Left common carotid artery plus branches (tissue), 1 donor: ENCODE measurements around a stretch of chr18.

GRCh38 chr18:79899383-79899904 lies 52.0 kb downstream of the SLC66A2 start:
- PRO-cap: no peak

DNA sequence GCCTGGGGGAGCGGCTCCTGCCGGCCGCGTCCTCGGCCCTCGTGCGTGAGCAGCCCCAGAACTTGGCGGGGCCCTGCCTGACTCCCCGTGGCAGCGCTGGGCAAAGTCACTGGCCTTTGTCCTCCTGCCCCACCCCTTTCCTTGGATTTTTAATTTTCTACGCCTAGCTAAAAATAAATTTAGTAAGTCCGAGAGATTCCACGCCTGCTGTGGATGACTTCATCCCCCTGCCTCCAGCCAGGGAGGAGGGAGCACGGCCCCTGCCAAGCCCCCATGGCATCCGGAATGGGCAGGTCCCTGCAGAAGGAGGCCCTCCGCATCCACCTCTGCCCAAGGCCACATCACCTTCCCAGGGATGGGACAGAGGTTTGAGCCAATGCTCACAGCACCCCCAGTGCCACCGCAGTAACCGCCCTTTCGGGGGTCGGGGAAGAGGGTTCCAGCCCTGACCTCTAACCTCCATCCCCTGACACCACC lies 51.5 kb downstream of the SLC66A2 start:
- PRO-cap: no peak

GRCh38 chr18:79903524-79904222 lies 47.8 kb downstream of the SLC66A2 start:
- PRO-cap: no peak

DNA sequence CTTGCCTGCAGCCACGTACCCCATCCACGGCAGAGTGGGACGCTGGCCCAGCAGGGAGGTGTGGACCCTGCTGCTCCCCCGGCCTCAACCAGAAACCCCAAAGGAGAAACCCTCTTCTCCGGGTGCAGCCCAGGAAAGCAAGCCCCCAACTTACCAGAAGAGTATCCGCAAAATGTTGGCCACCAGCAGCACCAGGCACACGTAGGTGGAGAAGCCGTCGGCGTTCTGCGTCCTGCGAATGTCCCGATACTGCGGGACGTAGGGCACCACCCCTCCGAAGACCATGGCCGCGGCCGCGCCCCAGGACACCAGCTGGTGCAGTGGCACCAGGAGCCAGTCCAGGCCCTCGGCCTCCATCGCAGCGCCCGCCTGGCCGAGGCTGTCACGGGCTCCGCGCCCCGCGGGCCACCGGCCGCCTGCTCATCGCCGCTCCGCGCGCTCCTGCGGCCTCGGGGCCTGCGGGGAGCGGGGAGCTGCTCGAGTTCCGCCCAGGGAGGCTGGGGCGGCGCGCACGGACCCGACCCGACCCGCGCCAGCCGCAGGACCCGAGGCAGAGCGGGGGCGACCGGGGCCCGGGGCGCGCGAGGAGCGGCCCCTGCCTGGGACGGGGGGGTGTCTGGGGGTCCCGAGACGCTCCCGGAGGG lies 761 bp downstream of the SLC66A2 start:
- PRO-cap: no peak

DNA sequence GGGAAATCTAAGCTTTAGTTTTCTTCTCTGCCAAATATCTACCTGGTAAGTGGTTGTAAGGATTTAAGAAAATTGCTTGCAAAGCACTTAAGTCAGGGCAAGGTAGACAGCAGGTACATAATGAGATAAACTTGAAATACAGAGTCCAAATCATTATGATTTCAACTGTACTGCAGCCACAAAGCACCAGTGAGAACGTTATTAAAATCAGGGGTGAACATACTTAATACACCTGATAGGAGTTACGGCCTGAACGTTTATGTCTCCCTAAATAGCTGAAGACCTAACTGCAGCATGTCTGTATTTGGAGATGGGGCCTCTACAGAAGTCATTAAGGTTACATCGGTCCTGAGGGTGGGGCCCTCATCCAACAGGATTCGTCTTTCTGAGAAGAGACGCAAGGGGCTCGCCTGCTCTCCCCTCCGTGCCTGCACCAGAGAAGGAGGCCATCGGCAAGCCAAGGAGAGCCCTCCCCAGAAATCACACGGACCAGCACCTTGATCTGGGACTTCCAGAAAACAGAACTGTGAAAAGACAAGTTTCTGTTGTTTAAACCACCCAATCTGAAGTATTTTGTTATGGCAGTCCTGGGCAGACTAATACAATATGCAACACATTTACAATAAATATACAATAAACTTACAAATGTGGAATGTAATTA lies 5.9 kb downstream of the HSBP1L1 start:
- PRO-cap: no peak

DNA sequence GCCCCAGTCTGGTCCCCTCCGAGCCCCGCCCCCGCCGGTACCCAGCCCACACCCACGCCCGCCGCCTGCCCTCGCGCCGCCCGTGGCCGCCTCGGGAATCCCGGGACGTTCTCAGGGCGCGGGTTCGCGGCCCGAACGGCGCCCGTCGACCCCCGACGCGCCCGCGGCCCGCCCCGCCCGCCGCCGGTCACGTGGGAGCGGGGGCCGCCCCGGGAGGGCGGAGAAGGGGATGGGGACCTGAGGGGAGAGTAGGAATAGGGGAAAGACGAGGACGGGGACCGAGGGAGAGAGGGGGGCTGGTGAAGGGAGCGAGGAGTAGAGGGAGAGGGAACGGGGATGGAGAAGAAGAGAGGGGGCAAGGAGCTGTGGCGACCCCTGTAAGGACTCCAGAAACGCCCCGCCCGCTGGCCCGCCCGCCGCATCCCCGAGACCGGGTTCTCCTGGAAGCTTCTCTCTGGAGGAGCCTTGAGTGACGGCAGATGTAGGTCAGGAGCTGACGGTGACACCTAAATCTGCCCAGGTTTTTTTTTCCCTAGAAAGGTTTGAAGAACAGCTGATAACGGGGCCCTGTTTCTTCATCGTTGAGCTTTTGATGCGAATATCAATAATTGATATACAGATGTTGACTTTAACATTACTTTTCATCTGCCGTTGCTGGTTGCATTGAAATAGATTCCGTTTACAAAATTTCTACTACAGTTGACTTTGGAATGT lies 632 bp downstream of the ADNP2 start:
- PRO-cap: bidirectional peak, plus-strand start at position 220 of the sequence, minus-strand start at position 170 of the sequence

- PRO-cap: no peak
These were observed 28.5 kb downstream of the ADNP2 start for GRCh38 chr18:80137412-80138064.

DNA sequence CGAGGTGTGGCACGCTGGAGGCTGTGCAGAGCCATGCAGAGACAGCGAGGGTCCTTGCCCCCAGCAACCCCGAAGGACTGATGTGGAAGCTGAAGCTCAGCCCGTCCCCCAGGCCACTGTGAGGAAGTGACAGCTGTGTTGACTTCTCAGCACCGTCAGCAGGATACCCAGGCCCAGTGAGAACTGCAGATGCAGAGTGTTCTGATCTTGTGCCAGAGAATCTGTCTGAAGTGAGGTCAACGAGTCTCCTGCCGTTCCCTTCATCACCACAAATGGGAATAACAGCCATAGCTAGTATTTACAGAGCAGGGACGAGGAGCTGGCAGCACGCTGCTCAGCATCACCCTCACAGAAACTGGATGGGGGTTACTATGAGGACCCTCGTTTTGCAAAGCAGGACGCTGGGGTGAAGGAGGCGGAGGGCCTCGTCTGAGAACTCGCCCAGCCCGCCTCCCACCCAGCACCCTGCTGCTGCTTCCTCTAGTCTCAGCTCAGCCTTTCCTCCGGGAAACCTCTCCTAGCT lies 45.9 kb downstream of the PARD6G start:
- PRO-cap: no peak

DNA sequence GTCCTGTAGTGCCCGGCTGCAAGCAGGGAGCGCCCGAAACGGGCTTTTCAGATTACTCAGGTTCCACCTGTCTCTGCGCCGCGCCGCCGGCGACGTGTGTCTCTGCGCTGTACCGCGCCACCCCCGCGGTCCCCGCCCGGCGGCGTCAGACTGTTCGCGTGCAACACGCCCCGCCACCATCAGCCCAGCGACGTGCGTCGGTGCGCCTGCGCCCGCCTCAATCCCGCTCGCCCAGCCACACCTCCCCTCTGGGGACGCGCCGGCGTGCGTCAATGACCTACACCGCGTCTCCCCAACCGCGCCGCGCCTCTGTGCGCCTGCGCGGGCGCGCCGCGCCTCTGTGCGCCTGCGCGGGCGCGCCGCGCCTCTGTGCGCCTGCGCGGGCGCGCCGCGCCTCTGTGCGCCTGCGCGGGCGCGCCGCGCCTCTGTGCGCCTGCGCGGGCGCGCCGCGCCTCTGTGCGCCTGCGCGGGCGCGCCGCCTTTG lies 15.1 kb upstream of the PARD6G start:
- PRO-cap: no peak